Heart (tissue), 3 donors: ENCODE measurements around a stretch of chr10.

- RAMPAGE, long total RNA, 2 experiments = no peak in any of the 2 experiments
These were observed 232.7 kb downstream of the SKIDA1 start for GRCh38 chr10:21292585-21293411.

- RAMPAGE, long total RNA, 2 experiments = no peak in any of the 2 experiments
These were observed 194.9 kb downstream of the SKIDA1 start for GRCh38 chr10:21330390-21331161.

DNA sequence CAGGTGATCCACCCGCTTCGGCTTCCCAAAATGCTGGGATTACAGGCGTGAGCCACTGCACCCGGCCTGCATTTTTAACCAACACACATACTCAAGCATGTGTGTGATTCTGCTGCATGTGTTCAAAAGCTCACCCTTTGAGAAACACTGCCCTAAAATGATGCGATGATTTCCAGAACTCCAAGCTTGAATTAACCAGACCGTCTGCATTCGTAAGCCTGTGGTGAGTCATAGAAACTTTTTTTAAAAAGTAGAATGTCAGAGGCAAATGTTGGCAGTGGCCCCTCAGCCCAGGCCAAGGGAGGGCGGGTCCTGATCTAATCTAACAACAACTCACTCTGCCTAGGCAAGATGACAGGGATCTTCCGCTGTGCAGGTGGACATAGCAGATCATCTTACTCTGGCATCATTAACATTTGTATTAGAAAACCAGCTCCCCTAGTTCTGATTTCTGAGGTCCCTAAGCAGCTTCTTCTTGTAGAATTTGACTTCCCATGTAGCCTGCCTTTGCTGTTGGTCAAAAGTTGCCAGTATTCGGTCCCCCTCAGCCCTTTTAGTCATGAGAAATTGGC, 190.5 kb downstream of the SKIDA1 start:
- RAMPAGE, long total RNA, 2 experiments = no peak in any of the 2 experiments

DNA sequence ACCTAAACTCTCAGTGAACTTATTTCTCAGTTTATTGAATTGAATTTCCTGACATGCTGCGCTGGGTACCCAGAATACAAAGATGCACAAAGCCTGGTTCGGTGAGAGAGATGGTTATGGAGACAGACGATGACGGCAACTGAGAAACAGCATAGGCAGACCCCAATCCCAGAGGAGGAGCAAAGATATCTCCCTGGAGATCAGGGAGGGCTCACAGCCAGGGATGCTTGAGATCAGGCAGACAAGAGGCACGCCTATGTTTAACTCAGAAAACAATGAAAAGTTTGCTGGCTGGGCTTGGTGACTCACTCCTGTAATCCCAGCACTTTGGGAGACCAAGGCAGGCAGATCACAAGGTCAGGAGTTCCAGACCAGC, 175.0 kb downstream of the SKIDA1 start:
- RAMPAGE, long total RNA, 2 experiments = no peak in any of the 2 experiments

- RAMPAGE, long total RNA, 2 experiments = no peak in any of the 2 experiments
These were observed 19.8 kb downstream of the SKIDA1 start for GRCh38 chr10:21505567-21506127.

DNA sequence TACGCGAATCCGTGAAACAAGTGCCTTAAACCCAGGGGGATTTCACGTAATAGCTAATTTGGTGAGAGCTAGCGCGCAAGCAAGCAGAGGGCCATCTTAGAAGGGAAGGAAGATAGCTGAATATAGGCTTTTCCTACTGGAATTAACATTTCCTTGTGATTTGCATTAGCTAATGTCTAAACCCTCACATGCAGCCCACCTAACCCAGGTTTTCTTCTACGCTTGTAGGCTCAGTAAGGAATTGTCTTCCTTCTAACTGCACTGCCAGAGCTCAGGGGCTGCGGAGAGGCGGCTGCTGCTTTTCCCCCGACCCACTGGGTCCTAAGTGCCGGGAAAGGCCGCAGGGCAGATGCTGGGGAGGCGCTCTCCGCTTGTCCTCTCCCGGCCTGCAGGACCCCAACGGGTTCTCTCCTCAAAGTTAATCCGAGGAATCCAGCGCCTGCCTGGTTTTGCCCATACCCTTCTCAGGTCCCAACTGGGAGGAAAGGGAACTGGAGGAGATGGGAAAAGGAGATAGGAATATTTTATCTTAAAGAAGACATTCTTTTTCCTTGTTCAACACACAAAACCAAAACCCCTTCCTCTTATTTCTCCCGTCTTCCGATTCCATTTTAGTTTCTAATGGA, 17.5 kb downstream of the SKIDA1 start:
- RAMPAGE, long total RNA, 2 experiments = no peak in any of the 2 experiments

DNA sequence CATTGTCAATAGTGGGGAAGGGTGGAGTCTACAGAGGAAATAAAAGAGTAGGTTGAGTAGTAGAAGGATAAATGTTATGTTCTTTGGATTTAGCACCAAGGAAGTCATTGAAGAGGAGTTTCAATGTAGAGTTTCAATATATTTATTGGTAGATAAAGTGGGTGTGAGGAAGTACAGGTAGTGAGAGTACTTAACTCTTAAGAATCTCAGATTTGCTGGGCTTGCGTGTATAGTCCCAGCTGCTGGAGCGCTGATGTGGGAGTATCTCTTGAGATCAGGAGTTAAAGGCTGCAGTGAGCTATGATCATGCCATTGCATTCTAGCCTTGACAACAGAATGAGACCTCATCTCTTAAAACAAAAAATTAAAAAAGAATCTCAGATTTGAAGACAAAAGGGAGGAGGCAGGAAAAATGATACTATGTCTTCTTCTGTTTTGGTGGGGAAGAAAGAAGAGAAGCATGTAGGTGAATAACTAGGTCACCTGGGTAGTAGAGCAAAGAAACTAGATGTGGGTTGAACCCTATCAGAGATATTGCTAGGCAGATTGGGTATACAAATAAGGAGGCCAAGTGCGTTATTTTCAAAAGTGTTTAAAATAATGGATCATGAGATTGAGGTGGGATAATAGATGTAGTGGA, 95.7 kb downstream of the MLLT10 start:
- RAMPAGE, long total RNA, 2 experiments = no peak in any of the 2 experiments

- RAMPAGE, long total RNA, 2 experiments = no peak in any of the 2 experiments
These were observed 119.9 kb downstream of the MLLT10 start for GRCh38 chr10:21653658-21654649.

- RAMPAGE, long total RNA, 2 experiments = no peak in any of the 2 experiments
These were observed 136.6 kb downstream of the MLLT10 start for GRCh38 chr10:21670368-21671227.

GRCh38 chr10:21730706-21731054, 196.6 kb downstream of the MLLT10 start:
- RAMPAGE, long total RNA, 2 experiments = no peak in any of the 2 experiments

DNA sequence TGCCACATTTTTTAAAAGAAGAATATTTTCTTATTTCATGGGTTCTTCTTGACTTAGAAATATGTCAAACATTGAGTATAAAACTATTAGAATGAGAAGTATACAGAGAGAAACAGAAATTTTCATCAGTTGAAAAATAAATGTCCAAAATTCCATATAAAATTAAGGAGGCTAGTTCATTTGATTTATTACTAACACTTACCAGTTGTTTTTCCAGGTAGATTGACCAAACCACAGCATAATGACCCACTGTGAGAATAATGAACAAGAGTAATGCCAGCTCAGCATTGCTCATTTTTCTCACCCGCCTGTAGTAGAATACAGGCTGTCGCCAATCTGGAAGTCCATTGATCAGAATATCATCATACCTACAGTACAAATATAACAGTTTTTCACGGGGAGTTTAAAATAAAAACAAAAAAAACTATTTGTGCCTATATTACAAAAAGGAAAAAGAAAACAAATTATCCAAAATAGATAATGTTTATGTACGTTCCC, 82.9 kb downstream of the DNAJC1 start:
- RAMPAGE, long total RNA, 2 experiments = no peak in any of the 2 experiments

- RAMPAGE, long total RNA, 2 experiments = no peak in any of the 2 experiments
These were observed 219 bp upstream of the DNAJC1 start for GRCh38 chr10:22003791-22004106.

GRCh38 chr10:22230860-22231169, 13.0 kb upstream of the EBLN1 start:
- RAMPAGE, long total RNA, 2 experiments = no peak in any of the 2 experiments

- RAMPAGE, long total RNA, 2 experiments = no peak in any of the 2 experiments
These were observed 693 bp downstream of the COMMD3 start for GRCh38 chr10:22316843-22317319.

GRCh38 chr10:22332960-22333909, 12.1 kb upstream of the SPAG6 start:
- RAMPAGE, long total RNA, 2 experiments = no peak in any of the 2 experiments

GRCh38 chr10:22334184-22334872, 11.0 kb upstream of the SPAG6 start:
- RAMPAGE, long total RNA, 2 experiments = no peak in any of the 2 experiments

DNA sequence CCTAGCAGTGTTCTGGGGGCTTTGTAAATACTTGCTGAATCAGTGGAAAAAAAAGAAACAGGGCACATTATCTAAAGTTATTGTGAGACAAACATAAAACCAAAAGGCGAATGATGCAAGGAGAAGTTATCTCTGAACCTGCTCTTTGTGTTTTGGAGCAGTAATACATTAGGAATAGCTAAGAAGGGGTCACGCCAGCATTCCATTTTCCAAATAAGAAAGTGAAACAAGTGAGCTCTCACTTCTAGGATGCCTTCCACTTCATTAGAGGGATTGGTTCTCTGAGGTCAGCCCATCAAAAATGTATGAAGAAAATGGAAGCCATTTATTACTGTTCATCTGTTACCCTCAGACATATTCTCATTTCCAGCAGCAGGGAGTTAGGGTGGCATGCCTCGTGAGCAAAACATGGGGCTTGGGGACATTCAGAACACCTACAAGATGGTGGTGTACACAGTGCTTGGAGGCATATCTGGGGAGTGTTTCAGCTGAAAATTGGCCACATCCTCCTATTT, 93.2 kb downstream of the SPAG6 start:
- RAMPAGE, long total RNA, 2 experiments = no peak in any of the 2 experiments

GRCh38 chr10:22605674-22606743, 108.4 kb downstream of the PIP4K2A start:
- RAMPAGE, long total RNA, 2 experiments = no peak in any of the 2 experiments

GRCh38 chr10:22609563-22610377, 104.6 kb downstream of the PIP4K2A start:
- RAMPAGE, long total RNA, 2 experiments = no peak in any of the 2 experiments

DNA sequence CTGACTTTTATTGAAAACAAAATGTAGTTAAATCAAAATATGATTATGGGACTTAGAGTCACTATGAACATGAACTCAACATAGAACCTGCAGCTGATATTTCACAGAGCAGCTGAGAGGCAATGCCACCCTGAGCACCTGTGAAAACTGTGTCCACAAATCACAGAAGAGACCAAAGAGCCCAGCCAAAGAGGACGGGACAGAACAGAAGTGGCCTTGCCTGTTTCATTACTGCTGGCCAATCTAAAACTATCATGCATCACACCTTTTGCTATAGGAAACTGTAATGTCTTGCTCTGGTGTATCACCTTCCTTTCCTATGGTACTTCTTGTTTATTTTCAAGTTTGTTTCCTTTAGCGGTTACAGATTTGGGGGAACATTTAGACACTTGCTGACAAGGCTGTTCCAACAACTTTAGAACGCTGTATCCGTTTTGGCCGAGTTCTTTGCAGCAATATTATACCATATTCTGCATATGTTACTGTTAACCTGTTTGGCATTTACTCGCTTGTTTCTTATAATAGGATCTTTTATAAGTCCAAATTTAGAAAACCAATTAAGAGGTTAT, 80.3 kb downstream of the PIP4K2A start:
- RAMPAGE, long total RNA, 2 experiments = no peak in any of the 2 experiments